Measurements from ENCODE around the genes CTXN1, CERS4, OR7E24 and ZNF177.

DNA sequence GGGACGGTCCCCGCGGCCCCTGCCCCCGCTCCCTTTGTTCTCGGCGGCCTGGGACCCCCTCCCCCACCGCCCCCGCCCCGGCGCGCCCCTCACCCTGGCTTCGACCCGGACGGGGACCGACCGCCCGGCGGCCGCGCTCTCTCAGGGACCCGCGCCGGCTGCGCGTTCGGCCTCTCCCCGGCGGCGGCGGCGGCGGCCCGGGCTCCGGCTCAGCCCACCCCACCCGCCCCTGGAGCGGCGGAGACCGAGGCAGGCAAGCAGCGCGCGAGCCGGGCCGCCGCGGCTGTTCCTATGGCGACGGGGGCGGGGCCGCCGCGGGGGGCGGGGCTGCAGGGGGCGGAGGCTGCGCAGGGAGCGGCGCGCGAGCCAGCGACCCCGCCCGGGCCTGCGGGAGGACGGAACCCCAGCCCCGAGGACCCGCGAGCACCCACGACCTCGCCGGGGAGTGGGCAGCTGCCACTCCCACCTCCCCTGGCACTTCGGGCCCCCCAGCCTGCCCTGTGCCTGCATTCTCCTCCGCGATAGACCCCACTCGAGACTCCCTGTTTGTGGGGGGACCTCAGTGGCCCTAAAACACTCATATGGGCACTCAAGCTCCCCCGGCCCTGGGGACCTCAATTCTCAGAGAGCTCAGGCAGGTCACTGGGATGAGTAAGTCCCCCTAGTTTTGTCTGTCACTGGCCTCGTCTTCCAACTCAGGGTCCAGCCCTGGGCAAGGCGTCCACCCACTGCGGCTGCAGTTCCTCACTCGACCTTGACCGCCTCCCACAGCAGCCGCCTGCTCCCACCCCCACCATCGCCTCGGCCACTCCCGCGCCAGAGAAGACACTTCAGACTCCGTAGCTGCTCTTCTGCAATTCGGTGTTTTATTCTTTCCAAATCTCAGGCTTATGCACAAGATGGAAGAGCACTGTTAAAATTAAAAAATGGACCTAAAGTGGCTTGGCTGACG lies at the start of gene CTXN1:
Gene CTXN1, minus strand, starts transcription at position 262 of the 952 bp plus-strand sequence.
- CAGE, long polyA plus RNA = no peak
- RRBS = 2% methylated on average over 32 of the region's 87 CpGs

- CAGE, long polyA plus RNA = no peak
- RRBS = no CpG with 5 or more reads among the region's 11 CpGs
Measured at GRCh38 chr19:7937829-7938440, 5.5 kb downstream of the TIMM44 start.

- CAGE, long polyA plus RNA = no peak
- RRBS = no CpG with 5 or more reads among the region's 4 CpGs
Measured at GRCh38 chr19:8009933-8010332, 4.5 kb upstream of the ELAVL1 start.

DNA sequence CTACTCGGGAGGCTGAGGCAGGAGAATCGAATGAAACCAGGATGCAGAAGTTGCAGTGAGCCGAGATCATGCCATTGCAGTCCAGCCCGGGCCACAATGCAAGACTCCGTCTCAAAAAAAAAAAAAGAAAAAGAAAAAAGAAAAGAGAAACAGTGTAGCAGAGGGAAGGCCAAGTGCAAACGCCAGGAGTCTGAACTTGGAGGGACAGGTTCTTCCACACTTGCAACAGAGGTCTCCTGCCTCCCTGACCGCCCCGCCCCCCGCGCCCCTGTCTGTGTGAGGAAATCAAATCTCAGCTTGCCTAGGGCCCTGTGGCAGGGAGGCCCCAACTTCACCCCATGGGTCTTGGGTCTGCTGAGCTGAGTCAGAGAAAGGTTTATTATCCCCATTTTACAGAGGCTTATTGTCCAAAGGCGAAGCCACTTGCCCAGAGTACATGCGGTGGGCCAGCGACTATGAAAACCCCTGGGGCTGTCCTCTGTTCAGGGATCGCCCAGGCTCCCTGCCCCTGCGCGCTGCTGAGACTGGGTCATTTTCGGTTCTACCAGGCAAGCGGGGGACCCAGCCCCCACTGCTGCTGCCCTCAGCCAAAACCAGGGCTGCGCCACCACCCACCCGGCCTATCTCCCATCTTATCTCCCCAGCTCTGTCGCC lies 1.1 kb upstream of the CERS4 start:
- CAGE, long polyA plus RNA = no peak
- RRBS = 9% methylated on average over 2 of the region's 21 CpGs

- CAGE, long polyA plus RNA = no peak
- RRBS = 2% methylated on average over 75 of the region's 105 CpGs
Measured at GRCh38 chr19:8209253-8210476, at the start of gene CERS4. TSS of gene CERS4 (plus strand) at chr19:8209370.

DNA sequence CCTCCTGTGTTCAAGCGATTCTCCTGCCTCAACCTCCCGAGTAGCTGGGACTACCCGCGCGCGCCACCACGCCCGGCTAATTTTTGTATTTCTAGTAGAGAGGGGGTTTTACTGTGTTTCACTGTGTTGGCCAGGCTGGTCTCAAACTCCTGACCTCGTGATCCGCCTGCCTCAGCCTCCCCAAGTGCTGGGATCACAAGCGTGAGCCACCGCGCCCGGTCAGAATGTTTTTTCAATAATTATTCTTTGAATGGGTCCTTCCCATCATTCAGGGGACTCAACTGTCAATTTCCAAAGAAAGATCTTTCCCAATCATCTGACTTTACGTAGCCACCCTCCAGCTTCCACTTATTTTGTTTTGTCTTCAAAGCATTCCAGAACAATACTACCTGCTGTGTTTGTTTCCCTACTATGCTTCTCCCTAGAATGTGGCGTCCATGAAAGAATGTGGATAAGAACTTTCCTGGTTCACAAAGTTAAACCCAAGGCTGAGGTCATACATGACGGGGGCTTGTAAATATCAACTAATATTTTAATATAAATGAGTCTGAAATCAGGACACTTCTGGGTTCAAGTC lies 1.2 kb downstream of the NDUFA7 start:
- CAGE, long polyA plus RNA = no peak
- RRBS = no CpG with 5 or more reads among the region's 17 CpGs

GRCh38 chr19:8396347-8396527 lies 6.1 kb downstream of the RAB11B start:
- CAGE, long polyA plus RNA = no peak
- RRBS = no CpG with 5 or more reads among the region's 3 CpGs

DNA sequence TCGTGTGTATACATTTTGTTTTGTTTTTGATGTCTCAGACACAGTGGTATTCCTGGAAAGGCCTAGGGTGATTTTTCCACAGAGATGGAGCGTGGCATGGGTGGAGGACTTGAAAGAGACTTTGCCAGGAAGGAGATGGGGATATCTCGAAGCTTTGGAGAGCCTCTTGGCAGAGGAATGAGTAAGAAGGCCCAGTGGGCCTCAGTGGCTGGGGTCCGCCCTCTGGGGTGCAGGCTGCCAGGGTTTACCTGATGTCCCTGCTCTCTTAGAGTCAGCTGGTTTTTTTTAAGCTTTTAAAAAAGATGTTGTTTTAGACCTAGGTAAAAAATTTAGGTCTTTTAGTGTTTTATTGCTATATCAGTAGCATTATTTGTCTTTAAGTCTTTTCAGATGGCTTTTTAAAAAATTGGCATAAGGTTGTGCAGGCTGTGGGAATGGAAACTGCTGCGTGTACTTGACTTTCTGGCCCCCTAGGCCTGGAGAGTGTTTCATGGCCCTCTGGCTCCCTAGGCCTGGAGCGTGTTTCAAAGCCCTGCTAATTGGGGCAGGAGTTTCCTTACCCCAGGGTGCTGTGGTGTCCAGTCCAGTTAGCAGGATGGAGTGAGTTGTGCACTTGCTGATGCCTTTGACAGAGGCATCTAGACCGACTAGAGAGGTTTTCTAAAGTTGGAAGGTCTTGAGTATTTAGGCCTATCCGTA lies 24.0 kb downstream of the PRAM1 start:
- CAGE, long polyA plus RNA = no peak
- RRBS = no CpG with 5 or more reads among the region's 8 CpGs

DNA sequence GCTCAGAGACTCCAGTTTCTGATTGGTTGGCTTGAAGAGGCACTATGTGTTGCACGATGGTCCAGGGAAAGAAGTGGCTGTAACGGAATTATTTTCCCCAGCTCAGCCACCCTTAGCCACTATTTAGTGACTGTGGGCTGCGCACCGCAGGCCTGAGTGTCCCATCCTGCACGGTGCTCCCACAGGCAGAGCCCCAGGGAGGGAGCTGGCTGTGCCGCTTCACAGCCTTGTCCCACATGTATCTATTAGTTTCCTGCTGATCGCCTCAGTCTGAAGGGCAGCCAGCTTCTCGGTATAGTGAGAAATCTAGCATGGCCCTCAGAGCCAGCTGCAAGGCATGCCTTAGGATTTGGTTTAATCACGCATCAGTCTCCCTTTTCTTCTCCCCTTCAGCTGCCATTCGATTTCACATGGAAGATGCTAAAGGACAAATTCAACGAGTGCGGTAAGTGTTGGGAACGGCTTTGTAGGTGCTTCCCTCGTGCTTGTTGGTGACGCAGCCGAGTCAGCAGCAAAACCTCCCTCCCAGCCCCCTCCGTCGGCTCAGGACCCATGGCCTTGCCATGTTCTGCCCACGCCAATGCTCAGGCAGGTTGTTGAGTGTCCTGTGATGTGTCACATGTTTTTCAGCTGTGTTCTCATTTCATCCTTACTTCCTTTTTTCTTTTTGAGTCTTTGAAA lies 15.7 kb downstream of the PRAM1 start:
- CAGE, long polyA plus RNA = no peak
- RRBS = no CpG with 5 or more reads among the region's 19 CpGs

GRCh38 chr19:8487359-8488467 lies 14.7 kb downstream of the PRAM1 start:
- CAGE, long polyA plus RNA = no peak
- RRBS = no CpG with 5 or more reads among the region's 24 CpGs

DNA sequence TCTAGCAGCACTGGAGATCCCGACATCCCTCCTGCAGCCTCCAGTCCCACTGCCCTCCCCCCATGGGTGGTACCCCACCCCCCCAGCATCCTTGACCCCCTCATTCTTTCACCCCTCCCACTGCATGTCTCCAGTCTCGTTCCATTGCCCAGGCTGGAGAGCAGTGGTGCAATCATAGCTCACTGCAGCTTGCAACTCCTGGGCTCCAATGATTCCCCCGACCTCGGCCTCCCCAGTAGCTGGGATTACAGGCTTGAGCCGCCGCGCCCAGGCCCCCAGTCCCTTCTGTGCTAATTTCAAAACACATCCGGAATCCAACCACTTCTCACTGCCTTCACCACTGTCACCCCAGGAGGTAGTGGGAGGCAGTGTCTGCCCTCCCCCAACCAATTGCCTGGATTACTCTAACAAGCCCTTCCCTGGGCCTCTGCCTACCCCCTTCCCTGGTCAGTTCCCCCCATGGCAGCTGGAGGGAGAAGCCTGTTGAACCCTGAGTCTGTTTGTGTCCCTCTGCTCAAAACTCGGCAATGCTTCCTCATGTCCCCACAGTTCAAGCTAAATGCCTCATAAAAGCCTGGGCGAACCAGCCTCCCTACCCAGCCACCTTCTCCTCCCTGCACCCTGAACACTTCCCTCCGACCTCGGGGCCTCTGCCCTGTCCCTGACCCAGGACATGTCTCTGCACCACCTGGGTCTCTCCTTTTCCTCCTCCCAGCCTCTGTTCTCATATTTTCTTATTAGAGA lies 2.3 kb downstream of the PRAM1 start:
- CAGE, long polyA plus RNA = no peak
- RRBS = no CpG with 5 or more reads among the region's 12 CpGs

GRCh38 chr19:8512908-8513370 lies 1.0 kb downstream of the ZNF414 start:
- CAGE, long polyA plus RNA = no peak
- RRBS = no CpG with 5 or more reads among the region's 15 CpGs

DNA sequence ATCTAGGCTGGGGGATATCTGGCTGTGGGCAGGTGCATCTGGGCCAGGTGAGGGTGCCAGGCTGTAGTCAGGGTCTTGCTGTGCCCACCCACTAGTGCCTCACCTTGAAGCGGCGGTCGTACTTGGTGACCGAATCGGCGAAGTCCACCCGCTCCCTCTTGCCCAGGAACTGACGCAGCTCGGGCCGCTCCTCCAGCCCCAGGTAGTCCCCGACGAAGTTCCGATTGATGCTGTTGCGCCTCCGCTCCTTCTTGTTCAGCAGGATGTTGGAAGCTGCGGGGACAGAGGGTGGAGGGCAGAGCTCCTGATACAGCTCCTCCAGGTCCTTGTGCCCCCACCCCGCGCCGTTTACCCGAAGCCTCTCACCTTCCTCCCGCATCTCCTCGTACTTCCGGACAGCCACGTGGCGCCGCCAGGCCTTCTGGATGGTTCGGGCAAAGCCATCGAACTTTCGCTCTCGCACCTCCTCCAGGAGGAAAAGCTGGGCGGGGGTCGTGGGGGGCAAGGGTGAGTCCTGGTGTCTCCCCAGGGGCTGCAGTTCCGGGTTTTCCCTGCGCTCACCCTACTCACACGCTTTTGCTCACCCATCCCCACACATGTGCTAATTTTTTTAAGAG lies 16.2 kb upstream of the ZNF414 start:
- CAGE, long polyA plus RNA = no peak
- RRBS = no CpG with 5 or more reads among the region's 35 CpGs

DNA sequence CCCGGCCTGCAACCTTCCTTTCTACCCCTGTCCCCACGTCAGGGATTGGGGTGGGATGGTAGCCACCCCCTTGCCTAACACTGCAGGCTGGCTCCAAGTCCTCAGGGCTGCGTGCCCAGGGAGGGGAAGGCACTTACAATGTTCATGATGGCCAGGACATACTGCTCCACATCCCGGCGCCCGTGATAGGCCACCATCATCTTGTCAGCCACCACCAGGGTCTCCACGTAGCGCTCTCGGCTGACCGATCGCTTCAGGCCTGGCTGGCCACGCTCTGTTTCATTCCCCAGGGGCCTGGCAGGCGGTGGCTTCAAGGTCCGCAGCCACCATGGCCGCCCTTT lies 9.8 kb downstream of the ADAMTS10 start:
- CAGE, long polyA plus RNA = no peak
- RRBS = no CpG with 5 or more reads among the region's 15 CpGs

DNA sequence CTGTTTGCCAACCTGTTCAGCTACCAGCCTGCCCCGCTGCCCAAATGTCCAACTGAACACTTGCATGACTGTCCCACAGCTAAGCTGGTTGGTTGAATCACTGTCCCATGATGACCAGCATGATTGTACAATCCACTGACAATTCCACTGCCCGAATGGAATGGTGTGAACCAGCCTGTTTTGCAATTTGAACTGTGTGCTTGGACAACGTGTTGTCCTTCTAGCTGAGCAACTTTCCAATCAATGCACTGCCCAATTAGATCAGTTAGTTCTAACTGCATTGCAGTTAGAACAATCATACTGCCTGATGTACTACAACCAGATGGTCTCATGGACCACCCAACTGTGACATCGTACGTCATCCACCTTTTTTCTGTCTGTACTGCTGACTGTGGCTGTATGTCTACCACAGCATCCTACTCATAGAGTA lies 8.7 kb downstream of the ADAMTS10 start:
- CAGE, long polyA plus RNA = no peak
- RRBS = no CpG with 5 or more reads among the region's 5 CpGs

- CAGE, long polyA plus RNA = no peak
- RRBS = no CpG with 5 or more reads among the region's 6 CpGs
Measured at GRCh38 chr19:8821335-8821927, 10.7 kb downstream of the ZNF558 start.

DNA sequence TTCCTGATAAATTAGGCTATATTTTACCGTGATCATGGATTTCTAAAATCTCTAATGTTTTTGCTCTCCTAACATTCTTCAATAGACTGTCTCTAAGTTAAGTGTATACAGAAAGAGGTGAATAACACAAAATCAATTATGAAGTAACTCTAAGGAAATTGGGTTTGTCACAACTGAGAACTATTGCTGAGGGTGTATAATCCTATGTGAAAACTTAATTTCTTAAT lies at the start of gene OR7E24:
Gene OR7E24, plus strand, starts transcription at position 160 of the 227 bp plus-strand sequence.
- CAGE, long polyA plus RNA = no peak
- RRBS = no CpG with 5 or more reads among the region's 1 CpG

DNA sequence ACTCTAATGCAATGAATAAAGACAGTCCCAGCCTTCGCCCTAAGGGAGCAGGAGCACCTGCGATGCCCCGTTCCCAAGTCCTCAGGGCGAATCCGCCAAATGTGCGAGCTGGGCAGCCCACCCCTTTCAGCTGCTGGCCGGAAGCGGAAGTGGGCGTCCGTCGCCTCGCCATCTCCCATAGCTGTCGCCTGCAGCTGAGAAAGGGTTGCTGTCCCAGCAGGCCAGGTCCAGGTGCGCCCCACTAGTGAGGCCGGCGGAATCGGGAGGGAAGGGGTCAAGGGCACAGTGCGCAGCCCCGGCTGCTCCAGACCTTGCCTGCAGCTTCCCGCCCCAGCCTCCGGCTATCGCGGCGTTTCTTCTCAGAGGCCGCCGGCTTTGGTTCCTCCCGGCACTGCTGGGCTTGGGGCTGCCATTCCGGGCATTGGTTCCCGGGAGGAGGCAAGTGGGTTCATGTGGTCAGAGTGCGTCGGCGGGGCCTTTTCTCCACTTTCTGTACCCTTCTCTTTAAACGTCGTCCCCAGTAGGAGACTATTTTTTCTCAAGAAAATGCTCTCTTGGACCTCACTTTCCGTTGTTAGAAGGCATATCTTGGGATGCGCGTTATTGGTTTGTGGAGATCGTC lies at the start of gene ZNF177:
Gene ZNF177, plus strand, starts transcription at position 160 of the 622 bp plus-strand sequence.
- CAGE, long polyA plus RNA = no peak
- RRBS = 6% methylated on average over 14 of the region's 38 CpGs

GRCh38 chr19:9418511-9419081 lies 16.8 kb downstream of the ZNF266 start:
- CAGE, long polyA plus RNA = no peak
- RRBS = no CpG with 5 or more reads among the region's 2 CpGs

DNA sequence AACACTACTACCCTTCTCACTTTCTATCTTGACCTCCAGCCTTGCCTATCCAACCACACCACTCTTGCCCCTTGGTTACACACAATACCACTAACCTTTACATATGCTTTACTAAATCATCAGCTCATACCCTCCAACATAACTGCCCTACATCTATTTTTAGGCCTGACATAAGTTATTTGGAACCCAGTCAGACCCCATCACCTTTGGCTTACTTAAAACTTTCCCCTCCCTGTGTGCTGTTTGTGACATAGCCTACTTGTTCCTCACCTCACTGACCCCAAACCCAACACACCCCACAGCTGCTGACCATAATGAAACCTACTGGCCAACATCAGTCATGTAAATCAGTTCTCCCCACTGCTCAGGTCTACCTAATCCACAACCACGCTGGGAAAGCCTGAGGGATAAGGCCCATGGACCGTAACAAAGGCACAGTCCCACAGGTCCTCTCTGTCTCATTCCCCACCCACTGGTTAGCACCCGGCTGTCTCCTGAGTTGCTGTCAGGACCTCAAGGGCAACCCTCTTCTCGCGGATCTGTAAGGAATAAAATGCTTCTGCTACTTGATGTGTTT lies 4.9 kb downstream of the ZNF266 start:
- CAGE, long polyA plus RNA = no peak
- RRBS = no CpG with 5 or more reads among the region's 5 CpGs